Skeletal muscle satellite cell (primary cell): ENCODE measurements around the gene DCUN1D1.

GRCh38 chr3:179179945-179180784 is 32.0 kb downstream of the PIK3CA start:
- CAGE, long polyA plus RNA = no peak

GRCh38 chr3:179180785-179181685 is 32.9 kb downstream of the PIK3CA start:
- CAGE, long polyA plus RNA = no peak

DNA sequence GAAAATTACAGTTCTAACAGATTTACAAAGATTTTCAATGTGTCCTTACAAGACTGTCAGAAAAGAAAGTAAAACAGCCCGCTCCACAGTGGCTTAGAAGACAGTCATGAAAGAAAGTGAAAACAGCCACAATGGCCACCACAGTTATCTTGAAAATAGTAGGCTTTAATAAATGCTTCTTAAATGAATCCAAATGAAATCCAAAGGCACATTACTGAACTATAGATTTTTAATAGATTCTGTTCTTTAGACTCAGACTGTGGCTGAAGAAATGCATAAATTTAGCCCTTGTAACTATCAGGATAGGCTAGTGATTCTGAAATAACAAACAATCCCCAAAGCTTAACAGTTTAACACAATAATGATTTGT is 6.6 kb upstream of the ZNF639 start:
- CAGE, long polyA plus RNA = no peak

- CAGE, long polyA plus RNA = no peak
These were observed 334 bp upstream of the USP13 start for GRCh38 chr3:179652487-179652924.

DNA sequence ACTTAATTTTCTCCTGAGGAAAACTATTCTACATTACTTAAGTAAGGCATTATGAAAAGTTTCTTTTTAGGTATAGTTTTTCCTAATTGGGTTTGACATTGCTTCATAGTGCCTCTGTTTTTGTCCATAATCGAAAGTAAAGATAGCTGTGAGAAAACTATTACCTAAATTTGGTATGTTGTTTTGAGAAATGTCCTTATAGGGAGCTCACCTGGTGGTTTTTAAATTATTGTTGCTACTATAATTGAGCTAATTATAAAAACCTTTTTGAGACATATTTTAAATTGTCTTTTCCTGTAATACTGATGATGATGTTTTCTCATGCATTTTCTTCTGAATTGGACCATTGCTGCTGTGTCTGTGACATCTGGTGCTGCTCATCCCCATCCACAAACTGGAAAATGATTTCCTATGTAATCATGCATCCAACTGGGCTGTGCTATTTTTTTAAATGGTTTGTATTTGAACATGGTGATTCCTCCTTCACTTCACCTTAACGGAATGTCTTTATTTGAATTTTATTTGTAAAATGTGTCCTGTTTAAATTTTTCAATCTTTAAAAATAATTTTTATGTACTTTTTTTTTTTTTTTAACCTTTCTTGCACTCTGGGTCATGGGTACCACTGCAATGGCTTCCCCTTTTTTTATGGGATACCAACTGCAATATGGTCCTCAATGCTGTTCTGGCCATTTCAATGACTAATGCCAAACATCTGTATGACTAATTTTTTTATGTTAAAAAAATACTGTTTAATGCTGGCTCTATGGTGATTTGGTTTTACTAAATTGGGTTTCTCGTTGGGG is 6.1 kb downstream of the TTC14 start:
- CAGE, long polyA plus RNA = no peak

- CAGE, long polyA plus RNA = no peak
These were observed 12.3 kb downstream of the TTC14 start for GRCh38 chr3:180614272-180614556.

- CAGE, long polyA plus RNA = no peak
These were observed 121.4 kb upstream of the DNAJC19 start for GRCh38 chr3:181110959-181111348.

DNA sequence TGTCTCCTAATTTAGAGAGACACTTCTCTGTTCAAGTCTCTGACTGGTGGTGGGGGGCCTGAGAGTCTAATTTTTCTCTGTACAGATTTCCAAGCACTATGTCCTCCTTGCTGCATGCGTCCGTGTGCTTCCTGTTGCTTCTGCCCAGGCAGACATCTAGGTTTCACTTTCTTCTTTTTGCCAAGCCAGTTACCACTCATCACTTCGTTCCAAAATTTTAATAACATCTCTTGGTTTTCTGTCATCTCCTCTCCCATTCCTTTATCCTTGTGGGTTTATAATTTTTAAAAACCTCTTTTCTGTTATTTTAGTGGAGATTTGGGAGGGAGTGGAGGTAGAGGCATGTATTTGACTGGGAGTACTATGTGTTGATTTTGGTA is 276.5 kb upstream of the DNAJC19 start:
- CAGE, long polyA plus RNA = no peak

- CAGE, long polyA plus RNA = no peak
These were observed 16.6 kb upstream of the SOX2 start for GRCh38 chr3:181694784-181695868.

DNA sequence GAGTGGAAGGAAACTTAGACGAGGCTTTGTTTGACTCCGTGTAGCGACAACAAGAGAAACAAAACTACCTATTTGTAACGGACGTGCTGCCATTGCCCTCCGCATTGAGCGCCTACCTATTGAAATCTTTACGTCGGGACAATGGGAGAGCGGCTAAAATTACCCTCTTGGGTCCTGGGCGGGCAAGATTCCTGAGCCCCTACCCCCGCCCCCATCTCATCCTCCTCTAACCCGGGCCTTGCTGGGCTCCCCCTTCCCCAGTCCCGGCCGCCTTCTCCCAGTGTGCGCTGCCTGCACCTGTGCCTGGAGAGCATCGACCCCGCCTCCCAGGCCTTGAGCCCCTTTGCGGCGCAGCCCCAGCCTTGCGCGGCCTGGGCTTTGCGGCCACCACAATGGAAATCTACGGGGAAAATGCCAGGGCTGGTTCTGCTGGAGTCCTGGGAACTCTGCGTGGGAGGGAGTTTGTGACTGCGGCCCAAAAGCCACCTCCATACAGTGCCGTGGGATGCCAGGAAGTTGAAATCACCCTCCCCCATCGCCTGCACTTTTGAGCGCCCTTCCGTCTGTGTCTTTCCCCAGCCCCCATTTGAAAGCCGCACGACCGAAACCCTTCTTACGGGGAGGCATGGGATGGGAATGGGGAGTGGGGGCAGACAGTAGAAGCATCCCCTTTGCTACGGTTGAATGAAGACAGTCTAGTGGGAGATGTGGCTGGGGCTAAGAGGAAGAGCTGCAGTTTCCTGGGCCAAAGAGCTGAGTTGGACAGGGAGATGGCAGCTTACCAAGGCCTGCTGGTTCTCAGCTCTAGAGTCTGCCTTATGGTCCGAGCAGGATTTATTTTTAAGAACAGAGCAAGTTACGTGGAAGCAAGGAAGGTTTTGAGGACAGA is 1.1 kb upstream of the SOX2 start:
- CAGE, long polyA plus RNA = no peak

- CAGE, long polyA plus RNA = no peak
These were observed 428.4 kb upstream of the ATP11B start for GRCh38 chr3:182364647-182365529.

GRCh38 chr3:182760517-182761121 is 32.7 kb upstream of the ATP11B start:
- CAGE, long polyA plus RNA = no peak

GRCh38 chr3:182794977-182795879 is 1.9 kb downstream of the ATP11B start:
- CAGE, long polyA plus RNA = no peak

DNA sequence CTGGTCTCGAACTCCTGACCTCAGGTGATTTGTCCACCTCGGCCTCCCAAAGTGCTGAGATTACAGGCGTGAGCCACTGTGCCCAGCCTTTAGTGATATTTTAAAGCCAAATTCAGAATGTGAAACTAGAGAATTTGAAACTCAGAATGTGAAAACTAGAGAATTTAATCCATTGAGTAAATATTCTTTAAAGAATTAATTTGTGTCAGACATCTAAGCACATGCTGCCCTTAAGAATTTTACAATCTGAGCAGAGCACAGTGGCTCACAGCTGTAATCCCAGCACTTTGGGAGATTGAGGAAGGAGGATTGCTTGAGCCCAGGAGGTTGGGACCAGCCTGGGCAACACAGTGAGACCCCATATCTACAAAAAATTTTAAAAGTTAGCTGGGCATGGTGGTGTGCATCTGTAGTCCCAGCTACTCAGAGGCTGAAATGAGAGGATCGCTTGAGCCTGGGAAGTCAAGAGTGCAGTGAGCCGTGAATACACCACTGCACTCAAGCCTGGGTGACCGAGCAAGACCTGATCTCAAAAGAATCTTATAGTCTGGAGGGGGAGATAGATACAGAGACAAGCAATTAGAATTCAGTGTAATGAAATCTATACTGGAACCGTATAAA is 21.1 kb downstream of the ATP11B start:
- CAGE, long polyA plus RNA = no peak

DNA sequence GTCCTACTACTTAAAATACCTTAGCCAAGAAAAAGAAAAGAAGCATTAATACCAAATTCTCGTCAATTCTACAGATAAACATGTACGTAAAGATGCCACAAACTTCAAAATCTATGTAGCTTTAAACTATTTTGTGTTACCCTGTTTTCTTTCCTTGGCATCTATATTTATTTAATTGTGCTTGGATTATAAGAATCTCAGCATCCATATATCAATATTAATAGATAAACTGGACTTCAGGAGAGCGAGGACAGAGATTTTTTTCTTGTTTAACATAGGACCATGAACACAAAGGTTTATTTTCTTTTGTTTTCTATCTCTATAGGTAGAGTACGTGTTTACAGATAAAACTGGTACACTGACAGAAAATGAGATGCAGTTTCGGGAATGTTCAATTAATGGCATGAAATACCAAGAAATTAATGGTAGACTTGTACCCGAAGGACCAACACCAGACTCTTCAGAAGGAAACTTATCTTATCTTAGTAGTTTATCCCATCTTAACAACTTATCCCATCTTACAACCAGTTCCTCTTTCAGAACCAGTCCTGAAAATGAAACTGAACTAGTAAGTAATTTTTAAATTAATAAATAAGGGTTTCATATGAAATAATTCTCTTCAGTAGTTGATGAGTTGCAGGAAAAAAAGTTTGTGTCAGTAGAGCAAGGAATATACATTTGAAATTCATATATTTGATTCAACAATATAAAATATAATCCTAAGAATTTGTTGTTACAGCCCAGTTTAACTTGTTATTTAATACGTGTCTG is 72.0 kb downstream of the ATP11B start:
- CAGE, long polyA plus RNA = no peak

DNA sequence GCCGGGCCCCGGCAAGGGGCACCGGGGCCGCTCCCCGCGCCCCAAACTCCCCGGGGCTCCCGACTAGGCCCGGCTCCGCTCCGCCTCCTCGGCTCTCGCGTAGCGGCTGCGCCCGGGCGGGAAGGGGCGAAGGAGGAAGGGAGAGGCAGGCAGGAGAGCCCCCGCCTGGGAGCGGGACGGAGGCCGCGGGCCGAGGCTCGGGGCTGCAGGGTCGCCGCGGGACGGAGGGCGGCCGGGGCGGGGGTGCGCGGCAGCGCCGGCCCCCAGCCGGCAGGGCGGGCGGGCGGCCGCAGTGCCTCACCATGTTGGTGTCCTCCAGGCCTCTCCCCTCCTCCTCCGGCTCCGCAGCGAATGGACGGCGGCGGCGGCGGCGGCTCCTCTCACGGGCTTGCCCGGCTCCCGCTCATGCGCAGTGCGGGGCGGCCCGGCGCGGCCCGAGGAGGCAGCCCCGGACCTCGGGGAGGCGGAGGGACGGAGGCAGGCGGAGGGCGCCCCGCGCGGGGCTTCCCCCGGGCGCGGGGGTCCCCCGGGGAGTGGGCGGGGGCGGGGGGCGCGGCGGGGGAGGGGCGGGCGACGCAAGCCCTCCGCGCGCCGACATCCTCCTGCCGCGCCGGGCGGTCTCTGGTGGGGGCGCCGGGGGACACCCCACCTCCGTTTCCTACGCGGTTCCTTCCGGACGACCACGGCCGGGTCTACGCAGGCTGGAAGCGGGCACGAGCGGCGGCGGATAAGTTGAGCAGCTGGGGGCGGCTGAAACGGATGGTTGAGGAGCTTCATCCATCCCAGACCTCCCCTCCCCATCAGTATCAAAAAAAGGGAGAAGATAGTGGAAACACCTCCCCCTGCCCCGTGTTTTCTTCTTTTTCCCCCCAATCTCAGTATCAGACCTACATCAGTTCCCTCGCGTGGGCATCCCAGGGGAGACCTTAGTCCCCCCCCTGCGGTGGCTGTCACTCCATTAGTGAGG is at the start of gene DCUN1D1:
DCUN1D1 (minus strand) TSS at position 353 of the 967 bp plus-strand sequence.
- CAGE, long polyA plus RNA = start-site peak on the minus strand centred at position 384 of the sequence, 65 bp wide, 308 and 338 reads in 2 replicates

GRCh38 chr3:183038671-183039258 is 58.4 kb upstream of the DCUN1D1 start:
- CAGE, long polyA plus RNA = no peak

DNA sequence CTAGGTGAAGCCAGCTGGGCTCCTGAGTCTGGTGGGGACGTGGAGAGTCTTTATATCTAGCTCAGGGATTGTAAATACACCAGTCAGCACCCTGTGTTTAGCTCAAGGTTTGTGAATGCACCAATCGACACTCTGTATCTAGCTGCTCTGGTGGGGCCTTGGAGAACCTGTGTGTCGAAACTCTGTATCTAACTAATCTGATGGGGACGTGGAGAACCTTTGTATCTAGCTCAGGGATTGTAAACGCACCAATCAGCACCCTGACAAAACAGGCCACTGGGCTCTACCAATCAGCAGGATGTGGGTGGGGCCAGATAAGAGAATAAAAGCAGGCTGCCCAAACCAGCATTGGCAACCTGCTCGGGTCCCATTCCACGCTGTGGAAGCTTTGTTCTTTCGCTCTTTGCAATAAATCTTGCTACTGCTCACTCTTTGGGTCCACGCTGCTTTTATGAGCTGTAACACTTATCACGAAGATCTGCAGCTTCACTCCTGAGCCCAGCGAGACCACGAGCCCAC is 2.1 kb upstream of the MCCC1 start:
- CAGE, long polyA plus RNA = no peak

DNA sequence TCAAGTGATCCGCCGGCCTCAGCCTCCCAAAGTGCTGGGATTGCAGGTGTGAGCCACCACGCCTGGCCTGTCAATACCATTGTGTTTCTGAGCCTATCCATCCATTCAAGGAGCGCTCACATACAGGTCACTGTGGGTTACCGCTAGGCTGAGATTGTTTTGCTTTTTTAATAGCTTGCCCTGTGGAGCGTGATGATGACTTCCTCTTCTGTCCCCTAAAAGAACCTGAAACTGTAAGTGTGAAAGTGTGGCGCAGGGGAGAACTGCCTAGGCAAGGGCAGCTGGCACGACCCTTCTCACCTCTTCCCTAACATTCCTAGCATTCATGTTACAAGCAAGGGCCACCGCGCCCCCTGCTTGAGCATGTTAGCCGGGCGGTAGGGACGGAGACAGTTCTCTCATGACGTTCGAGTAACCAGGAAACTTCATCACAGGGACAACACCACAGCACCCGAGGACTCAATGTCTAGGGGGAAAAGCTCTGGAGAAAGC is 867 bp downstream of the LAMP3 start:
- CAGE, long polyA plus RNA = no peak

- CAGE, long polyA plus RNA = no peak
These were observed 12.1 kb downstream of the B3GNT5 start for GRCh38 chr3:183264850-183265852.